Thoracic aorta endothelial cell (primary cell): Measurements from ENCODE around the genes SMAD5 and KLHL3.

DNA sequence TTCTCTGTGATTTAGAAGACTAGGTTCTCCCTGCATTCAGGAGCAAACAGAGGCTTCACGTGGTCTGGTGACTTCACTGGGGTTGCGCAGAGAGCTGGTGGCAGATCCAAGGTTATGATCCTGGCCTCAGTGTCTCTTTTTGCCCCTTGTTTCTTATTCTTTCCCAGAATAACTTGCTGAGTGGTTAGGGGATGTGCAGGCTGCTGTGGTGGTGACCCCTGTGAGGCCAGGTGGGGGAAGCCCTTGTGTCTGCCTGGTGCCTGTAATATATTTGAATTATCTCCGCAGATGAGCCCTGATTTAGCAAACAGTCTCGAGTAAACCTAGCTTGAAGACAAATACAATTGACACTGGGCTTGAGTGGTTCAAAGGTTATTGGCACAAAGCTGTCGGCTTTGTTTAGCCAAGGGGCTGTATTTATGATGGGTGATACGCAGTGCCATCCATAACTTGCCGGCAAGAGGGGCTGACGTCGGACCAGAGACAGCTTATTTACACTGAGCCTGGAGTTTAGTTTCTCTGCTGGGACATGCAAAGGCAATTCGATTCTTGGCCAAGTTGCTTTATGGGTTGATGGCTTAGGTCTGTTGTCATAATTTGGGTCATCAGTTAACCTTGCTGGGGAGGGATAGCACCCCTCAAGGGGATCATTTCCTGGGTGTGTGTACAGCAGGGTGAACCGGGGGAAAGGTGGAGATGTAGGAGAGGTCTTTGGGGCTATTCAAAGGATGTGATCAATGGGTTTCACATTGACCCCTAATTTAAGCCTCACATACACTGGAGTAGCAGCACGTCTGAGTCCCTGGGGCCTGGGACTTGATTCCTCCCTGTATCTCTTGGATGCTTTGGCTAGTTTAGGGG lies 20.0 kb upstream of the PITX1 start:
- CAGE, long polyA plus RNA = no peak

- CAGE, long polyA plus RNA = no peak
Observed at GRCh38 chr5:135133920-135134690, 100.1 kb upstream of the PITX1 start.

GRCh38 chr5:135135666-135136294 lies 101.8 kb upstream of the PITX1 start:
- CAGE, long polyA plus RNA = no peak

- CAGE, long polyA plus RNA = no peak
Observed at GRCh38 chr5:135246666-135247361, 152.2 kb downstream of the MACROH2A1 start.

DNA sequence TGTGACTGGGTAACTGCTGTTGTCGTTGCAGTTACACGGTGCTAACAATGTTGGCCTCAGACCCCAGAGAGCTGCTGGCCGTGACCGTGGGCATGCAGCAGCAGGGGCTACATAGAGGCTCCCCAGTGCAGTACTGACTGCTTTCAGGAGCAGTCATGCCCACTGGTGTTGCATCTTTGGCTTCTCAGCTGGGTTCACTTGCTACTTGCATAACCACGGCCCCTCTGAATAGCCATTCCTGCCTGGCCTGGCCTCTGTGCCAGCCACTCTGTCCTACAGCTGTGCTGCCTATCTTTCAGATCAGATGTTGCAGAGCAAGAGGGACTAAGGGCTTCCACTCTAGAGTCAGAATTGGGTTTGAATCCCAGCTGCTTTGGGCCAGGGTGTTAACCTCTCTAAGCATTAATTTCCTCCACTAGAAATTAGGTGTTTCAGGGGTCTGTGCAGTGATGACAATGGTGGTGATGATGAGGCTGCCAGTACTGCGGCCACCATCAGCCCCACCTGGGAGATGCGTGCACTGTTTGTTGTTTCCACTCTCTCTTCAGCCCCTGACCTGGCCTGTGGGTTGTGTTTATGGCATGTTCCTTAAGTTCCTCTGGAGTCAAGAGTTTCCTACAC lies 60.4 kb downstream of the MACROH2A1 start:
- CAGE, long polyA plus RNA = no peak

GRCh38 chr5:135366894-135367093 lies 32.2 kb downstream of the MACROH2A1 start:
- CAGE, long polyA plus RNA = no peak

- CAGE, long polyA plus RNA = no peak
Observed at GRCh38 chr5:135377735-135378381, 21.2 kb downstream of the MACROH2A1 start.

DNA sequence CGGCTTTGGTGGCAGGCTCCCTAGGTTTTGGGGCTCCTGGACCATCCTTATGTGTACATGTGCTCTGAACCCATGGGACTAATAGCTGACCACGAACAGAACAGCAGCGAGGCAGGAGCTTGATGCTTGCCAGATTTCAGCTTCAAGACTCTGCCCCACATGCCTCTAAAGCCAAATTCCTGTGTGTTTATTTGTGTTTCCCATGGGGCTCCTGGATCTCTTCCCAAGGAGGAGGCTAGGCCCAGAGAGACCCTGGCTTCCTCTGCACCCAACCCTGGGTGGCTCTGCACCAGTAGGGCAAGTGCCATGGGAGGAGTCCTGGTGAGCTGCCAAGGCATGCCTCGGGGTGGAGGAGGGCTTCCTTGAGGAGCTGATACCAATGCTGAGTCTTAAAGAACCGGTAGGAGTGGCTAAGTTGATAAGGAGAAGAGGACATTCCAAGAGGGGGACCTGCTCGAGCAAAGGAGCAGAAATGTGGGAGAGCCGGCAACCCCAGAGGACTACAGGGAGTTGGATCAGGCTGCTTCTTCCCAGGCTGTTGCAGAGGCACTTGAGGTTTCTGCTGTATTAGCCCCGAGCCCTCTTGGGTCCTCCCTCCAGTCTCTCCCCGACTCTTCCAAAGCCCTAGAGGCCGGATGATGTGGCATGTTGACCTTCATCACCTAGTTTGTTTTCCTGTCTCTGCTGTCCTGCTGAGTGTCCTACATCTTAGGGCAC lies 6.8 kb upstream of the TIFAB start:
- CAGE, long polyA plus RNA = no peak

GRCh38 chr5:135491302-135492396 lies 39.5 kb upstream of the TIFAB start:
- CAGE, long polyA plus RNA = no peak

DNA sequence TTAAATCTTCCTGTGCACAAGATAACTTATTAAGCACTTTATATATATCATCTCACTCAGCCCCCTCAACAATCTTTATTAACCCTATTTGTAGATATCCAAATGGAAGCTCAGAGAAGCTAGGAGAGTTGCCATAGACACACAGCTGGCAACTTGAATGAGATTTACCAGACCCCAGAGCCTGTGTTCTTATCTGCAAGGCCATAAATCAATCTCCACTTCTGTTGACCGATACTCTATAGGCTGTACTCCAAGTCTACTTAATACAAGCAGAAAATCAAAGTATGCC lies 5.9 kb upstream of the IL9 start:
- CAGE, long polyA plus RNA = no peak

DNA sequence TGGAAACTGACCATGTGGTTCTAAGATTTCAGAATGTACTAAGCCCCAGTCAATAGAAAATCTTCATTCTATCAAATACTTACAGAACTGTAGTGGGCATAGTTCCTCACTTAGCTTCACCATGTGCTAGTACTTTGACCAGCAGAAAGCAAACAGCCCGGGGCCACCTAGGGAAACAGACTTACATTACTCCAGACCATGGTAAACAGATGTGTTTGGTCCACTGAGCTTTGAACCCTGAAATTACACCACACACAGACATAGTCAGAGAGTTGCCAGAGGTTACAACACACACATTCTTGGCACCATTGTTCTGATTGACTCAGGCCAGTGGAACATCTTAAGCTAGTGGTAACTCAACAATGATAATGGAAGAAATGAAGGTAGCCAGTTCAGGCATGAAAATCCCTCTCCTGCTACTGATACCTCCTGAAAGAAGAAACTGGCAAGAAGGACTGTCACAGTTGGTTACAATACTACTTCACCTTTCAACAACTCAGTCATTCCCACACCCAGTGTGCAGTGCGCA lies 18.6 kb upstream of the LECT2 start:
- CAGE, long polyA plus RNA = no peak

GRCh38 chr5:136132021-136132520 lies 574 bp upstream of the SMAD5 start:
- CAGE, long polyA plus RNA = no peak

DNA sequence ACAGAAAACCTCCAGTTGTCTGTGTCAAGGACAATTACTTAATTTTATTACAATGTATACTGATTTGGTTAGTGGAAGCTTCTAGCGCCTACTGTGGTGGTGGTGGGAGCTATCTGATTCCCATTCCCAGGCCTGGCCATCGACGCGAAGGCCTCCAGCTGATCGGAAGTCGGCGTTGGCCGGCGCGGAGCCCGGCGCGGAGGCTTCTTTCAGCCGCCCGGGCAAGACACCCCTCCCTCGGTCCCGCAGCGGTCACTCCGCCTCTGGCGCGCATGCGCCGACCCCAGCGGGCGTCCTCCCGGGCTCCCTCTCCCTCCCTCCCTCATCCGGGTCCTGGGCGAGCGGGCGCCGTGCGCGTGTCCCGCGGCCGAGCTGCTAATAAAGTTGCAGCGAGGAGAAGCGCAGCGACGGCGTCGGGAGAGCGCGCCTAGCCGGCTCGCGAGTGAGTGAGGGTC lies at the start of gene SMAD5:
SMAD5 (plus strand) TSS at position 325 of the 455 bp plus-strand sequence.
- CAGE, long polyA plus RNA = no peak

DNA sequence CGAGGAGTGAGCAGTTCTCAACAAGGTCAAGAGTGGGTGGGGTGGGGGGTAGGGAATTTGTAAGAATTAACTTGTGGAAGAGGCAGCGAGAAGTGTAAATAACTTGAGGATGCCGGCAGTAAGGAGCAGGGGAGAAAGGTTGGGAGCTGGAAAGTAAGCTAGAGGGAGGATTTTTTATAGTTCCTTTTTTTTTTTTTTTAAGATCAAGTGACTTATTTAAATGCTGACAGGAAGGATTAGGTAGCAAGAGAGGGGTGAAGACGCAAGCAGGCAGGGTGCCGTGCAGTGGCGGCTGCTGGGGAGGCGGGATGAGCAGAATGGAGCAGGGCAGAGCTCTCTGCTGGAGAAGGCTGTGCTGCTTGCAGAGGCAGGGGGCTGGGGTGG lies 35.3 kb upstream of the SMIM32 start:
- CAGE, long polyA plus RNA = no peak

DNA sequence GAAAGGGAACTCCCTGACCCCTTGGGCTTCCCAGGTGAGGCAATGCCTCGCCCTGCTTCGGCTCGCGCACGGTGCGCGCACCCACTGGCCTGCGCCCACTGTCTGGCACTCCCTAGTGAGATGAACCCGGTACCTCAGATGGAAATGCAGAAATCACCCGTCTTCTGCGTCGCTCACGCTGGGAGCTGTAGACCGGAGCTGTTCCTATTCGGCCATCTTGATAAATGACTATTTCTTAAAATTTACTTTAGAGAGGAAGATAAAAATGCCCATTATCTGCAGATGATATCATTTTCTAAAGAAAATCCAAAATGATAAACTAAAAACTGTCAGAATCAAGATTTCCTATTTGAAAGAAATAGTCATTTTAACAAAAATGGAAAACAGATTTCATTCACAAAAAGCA lies 448.7 kb downstream of the SPOCK1 start:
- CAGE, long polyA plus RNA = no peak

DNA sequence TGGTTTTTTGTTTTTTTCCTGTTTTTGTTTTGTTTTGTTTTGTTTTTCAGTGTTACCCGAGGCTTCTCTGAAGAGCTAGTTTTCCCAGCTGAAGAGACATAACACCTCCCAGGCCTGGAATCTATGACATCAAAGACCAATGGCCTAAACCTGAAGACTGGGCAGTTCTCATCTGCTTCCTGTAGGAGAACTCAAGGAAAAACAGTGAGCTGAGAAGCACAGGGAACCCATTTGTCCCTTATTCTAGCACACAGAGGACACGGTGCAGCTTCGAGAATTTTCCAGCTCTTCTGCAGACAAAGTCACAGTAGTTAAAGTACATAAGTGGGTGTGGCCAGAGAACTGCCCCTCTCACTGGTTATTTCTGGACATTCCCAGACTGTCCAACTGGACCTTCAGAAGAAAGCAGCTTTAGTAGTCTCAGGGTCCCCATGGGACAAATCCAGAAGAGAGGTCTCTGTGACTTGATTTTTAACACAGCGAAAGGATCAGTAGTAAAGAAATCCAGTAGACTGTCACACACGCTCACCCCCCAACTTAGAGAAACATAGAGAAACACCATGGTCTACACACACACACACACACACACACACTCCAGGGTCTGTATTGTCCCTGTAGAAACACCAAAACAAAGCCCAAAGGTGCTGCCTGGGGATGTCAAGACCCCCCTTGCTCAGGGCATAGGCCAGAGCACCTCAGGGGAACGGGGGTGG lies 114.5 kb downstream of the KLHL3 start:
- CAGE, long polyA plus RNA = no peak

DNA sequence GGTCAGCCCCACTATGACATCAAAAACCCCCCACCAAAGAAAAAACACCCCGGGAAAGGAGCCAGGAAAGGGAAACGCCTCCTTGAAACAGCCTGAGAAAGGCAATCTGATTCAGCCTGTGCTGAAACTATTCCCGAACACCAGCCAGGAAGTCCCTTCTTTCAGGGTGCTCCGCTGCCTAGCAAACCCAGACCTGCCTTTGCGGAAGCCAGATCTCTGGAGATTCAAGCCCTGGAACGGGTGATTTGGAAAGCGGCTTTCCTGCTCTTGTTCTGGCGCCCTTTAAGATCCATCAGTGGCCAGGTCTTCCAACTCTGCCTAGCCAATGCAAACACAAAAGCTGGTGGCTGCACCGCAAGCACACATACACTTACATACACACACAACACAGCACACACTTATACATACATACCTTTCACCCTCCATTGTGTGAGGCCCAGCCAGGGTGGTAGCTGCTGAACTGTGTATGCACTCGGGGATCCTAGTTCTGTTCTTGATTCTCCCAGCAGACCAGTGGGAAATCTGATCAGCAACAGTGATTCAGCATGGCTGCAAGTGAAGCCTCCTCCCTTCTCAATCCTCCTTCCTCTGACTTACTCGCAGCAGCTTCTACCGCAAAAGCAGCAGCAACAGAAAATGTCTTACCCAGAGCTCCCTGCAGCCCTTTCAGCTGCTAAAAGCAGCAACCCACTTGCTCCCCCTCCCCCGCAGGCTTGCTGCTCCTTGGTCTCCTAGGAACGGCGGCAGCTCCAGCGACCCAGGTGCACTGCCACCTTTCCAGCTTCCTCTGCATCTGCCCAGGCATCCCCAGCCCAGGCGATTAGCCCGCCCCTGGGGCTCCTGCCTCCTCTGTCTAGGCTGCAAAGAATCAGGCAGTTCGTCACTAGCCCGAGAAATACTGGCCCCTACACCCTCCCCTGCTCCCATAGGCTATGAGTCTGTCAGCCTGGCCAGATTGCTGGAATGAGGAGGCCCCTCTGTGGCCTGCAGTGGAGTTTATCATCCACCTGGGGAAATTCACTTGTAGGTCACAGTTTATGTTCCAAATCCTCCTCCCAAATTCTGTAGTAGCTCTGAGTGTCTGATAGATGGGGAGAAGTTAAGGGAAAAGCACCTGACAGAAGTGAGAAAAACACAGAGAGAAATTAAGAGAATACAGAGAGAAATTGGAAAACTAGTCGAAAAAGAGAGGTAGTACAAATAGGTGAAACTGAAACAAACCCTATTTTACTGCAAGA lies at the start of gene KLHL3:
KLHL3 (minus strand) TSS at position 869 of the 1,238 bp plus-strand sequence.
- CAGE, long polyA plus RNA = no peak

DNA sequence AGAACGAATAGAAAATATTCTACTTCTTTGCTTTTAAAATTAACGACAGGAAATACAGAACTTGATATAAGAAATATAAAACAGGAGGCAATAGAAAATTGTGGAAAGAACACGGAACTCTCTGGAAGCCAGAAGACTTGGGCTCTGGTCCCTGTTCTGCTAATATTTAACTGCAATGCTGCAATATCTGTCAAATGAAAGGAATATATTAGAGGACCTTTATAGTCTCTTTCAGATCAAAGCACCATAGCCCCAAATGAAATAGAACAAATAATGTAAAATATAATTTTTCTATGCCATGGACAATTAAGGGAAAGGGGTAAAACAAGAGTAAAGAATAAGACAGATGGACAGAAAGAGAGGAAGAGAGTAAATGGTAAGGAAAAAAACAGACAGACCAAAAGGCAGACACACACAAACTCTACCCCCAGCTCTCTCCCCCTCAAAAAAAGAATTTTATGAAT lies 48.7 kb upstream of the HNRNPA0 start:
- CAGE, long polyA plus RNA = no peak

DNA sequence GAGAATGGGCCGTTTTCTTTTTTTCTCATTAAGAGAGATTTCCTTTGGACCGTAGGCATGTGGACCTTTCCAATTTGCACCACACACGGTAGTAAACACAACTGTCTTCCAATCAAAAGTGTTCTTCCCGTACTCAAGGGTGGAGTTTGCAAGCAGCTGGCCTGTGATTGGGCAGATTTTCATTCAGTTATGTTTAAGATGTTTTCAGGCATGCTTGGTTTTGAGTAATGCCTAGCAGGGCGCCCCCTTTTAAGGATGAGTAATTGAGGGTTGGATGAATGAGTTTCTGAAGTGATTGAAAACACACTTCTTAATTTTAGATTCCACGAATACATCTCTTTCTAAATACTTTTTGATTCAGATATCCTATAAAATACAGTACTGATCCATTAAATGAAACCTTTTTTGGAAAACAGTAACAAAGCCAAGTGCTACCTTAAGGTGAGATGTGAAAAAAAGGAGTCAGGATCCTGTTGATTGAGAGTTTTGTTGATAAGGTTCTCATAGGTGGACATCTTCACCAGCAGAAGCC lies 2.6 kb downstream of the KDM3B start:
- CAGE, long polyA plus RNA = no peak

DNA sequence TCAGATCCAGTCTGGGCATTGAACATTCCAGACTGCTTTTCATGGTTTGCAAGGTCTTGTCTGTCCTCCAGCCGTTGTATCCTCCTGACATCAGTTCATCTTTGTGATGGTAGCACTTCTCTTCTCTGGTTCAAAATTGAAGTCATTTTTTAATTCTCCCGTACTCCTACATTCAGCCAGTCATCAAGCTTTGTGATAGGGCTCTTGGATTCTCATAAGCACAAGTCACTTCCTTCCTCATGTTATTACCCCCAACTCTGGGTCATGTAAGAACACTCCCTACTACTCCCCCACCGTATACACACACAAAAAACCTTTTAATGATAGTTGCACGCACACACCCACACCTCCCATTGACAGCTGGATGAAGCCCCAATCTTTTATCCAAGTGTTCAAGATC lies 16.7 kb downstream of the KDM3B start:
- CAGE, long polyA plus RNA = no peak